Frontal cortex (tissue), 2 donors: ENCODE data around the genes MRI1, C19orf53, C19orf67 and ASF1B.

DNA sequence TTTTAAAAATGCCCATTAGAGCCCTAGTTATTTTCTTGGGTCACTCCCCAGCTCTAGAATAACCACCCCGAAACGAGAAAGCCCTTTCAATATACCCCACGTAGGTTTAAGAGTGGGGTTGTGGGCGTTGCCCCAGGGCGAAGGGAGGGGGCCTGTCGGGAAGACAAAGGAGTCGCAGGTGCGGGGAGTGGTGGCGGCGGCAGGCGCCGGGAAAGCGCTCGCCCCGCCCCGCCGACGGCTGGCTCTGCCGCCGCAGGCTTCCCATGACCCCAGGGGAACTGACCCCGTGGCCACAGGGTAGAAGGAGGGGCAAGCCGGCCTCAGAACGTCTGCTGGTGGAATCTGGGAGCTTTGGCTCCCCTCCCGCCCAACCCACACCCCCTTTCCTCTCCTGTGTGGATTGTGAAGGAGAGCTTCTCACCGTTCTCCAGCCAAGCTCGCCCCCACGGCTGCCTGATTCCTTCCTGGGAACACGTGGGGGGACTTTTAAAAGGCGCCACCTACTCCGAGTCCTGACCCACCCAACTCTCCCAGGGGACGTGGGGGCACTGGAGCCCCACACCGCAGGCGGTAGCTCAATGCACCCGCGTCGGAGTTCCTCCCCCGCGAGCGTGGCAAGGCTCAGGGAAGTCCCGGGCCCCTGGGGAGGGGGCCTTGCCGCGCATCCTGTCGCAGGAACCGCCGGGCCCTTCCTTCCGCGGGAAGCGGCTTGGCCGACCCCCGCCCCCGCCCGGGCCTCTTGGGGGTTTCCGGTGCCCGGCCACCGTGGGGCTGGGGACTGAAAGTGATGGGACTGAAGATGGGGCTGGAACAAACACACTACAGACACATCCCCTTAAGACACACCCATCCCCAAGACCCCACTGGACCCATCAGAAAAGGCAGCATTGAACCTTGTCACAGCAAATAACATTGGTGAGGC lies 5.5 kb downstream of the IER2 start:
- RAMPAGE, long total RNA: no peak

DNA sequence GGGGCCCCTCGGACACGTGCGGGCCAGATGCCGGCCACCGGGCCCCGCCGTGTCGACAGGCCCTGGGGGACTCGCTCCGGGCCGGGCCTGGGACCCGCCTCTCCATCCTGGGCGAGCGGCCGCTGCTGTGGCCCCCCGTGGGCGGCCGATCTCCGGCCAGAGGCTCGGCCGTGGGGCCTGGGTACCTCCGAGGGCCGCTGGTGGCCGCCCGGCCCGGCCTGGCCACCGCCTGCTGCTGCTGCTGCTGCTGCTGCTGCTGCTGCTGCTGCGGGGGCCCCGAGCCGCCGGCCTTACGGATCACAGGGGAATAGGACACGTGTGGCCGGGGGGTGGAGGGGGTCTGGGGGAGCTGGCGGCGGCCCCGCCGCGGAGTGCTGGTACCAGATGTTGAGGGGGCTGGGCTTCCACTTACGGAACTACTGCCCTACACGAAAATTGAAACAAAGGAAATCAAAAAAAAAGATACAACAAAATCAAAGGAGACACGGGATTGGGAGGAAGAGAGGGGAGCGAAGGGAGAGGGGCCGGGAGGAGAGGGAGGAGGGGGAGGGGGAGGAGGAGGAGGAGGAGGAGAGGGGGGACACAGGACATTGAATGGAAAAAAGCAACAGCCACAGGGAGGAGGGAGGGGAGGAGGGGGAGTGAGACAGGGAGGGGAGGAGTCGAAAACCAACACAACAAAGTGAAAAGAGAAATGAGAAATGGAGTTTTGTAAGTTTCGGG lies 57.6 kb downstream of the IER2 start:
- RAMPAGE, long total RNA: no peak

DNA sequence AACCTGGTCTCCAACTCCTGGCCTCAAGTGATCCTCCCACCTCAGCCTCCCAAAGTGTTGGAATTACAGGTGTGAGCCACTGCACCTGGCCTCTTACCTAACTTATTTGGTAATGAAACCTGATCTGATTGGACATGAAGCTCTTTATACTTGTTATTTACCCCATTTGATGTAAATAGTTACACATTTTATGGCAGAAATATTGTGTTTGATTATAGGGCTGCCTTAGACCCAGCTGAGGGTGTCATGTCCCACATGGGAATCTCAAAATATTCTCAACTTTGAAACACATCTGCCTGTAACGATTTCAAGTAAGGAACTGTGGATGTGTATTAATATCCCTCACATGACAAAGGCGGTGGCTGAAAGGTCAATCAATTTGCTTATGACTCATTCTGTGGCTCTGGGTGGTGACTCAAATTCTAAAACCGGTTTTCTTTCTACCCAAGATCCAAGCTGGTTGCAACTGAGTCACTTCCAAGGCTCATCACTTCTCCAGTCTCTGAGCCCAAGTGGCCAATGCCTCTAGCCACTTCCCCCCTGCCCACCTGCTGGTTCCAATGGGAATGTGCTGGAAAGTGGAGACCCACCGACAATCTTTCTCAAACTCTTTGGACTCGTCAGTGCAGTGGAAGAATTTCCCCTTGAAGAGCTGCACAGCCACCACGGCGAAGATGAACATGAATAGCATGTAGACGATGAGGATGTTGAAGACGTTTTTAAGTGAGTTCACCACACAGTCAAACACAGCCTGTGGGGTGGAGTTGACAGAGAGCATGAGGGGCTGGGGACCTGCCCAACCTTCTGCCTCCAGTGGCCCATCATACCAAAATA lies 110.9 kb downstream of the IER2 start:
- RAMPAGE, long total RNA: no peak

DNA sequence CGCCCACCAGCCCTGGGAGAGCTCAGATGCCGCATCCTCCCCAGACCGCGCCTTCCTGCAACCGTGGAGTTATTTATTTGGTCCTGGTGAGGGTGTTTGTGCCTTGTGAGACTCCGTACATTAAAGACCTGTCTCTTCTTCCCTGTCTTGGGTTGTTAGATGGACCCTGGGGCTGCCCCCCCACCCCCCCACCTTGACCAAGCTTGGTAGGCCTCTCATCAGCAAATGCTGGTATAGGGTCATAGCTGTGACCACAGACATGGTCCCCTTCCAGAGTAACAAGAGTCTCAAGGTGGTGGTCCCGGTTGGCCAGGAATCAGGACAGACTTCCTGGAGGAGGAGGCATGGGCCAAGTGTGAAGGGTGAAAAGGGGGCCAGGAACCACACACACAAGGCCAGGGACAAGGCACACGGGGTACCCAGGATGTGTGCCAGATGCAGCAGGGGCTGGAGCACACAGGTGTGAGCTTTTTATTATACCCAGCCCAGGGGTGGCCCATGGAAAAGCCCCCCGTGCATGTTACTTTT lies 1.1 kb upstream of the MRI1 start:
- RAMPAGE, long total RNA: no peak

- RAMPAGE, long total RNA: no peak
Measured at GRCh38 chr19:13764038-13765310, at the start of gene MRI1. Gene MRI1 (plus strand): TSS chr19:13764522.

DNA sequence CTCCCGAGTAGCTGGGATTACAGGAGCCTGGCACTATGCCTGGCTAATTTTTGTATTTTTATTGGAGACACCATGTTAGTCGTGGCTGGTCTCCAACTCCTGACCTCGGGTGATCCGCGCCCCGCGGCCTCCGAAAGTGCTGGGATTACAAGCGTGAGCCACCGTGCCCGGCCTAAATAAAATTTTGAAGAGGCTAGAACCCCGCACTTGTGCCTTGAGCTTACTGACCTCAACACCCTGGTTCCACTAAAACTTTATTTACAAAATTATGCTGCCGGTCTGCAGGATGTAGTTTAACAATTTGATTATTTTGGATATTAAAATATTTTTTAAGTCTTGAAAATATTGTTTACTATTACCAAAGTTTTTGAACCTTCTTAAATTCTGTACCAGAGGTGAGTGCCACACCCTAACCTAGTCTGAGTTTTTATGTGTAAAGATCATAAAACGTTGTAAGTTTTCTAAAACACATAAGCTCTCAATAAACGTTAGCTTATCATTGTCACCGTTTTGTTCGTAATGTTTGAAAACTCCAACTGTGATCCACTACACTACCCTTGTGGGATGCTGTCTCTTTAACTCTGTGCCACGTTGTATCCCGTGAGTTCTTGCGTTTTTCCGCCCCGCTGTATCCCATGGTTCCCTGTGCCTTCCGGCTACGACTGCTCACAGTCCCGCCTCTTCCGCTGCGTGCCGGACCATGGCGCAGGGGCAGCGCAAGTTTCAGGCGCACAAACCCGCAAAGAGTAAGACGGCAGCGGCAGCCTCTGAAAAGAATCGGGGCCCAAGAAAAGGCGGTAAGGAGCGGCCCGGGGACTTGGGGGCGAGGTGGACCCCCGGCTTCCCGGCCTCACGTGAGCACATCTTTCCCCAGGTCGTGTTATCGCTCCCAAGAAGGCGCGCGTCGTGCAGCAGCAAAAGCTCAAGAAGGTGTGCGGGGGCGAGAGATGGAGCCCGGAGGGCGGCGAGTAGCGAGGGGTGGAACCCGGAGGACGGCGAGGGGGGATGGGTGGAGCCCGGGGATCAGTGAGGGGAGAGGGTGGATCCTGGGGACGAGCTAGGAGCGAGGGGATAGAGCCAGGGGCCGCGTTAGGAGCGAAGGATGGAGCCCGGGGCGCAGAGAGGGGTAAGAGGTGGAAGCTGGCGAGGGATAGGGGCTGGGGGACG lies at the start of gene C19orf53:
C19orf53 (plus strand) TSS at position 679 of the 1,167 bp plus-strand sequence.
- RAMPAGE, long total RNA: start-site peak on the plus strand centred at position 702 of the sequence, 51 bp wide, 1,851 and 1,844 reads in 2 replicates

- RAMPAGE, long total RNA: no peak
Measured at GRCh38 chr19:13778094-13778544, 3.9 kb downstream of the C19orf53 start.

- RAMPAGE, long total RNA: no peak
Measured at GRCh38 chr19:13794332-13794852, 851 bp upstream of the ZSWIM4 start.

DNA sequence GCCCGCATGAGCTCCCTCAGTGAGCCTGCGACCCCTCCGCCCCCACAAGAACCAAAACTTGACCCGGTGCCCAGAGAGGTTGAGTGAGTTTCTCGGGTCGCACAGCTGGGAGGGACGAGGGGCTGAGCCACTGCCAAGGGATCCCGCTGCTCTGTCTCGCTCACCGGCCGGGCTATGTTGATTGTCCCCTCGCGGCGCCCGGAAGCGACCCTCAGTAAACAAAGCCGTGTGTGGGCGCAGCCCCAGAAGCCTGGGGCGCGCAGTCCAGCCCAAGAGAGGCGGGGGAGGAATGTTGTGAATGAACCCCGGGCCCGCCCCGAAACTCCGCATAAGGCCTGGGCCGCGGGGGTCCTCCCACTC lies 410 bp upstream of the ZSWIM4 start:
- RAMPAGE, long total RNA: no peak

DNA sequence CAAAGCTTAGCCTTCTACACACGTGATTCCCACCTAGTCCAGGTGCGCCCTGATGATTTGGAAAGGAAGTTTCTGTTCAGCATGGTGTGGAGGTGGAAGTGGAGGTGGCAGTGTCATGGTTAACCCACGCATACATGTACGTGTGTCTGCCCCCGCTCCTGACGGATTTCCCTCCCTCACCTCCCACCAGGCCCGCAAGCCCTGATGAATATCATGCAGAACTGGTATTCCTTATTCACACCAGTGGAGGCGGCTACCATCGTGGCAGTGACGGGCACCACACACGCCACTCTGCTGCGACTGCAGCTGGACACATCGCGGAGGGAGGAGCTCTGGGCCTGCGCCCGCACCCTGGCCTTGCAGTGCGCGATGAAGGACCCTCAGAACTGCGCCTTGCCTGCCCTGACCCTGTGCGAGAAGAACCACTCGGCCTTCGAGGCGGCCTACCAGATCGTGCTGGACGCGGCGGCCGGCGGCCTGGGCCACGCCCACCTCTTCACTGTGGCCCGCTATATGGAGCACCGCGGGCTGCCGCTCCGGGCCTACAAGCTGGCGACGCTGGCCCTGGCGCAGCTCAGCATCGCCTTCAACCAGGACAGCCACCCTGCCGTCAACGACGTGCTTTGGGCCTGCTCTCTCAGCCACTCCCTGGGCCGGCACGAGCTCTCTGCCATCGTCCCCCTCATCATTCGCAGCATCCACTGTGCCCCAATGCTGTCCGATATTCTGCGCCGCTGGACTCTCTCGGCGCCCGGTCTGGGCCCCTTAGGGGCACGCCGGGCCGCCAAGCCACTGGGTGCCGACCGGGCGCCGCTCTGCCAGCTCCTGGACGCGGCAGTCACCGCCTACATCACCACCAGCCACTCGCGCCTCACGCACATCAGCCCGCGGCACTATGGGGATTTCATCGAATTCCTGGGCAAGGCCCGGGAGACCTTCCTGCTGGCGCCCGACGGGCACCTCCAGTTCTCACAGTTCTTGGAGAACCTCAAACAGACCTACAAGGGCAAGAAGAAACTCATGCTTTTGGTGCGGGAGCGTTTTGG lies 35.1 kb downstream of the ZSWIM4 start:
- RAMPAGE, long total RNA: no peak

GRCh38 chr19:13848758-13849815 lies 27.8 kb upstream of the NANOS3 start:
- RAMPAGE, long total RNA: no peak

DNA sequence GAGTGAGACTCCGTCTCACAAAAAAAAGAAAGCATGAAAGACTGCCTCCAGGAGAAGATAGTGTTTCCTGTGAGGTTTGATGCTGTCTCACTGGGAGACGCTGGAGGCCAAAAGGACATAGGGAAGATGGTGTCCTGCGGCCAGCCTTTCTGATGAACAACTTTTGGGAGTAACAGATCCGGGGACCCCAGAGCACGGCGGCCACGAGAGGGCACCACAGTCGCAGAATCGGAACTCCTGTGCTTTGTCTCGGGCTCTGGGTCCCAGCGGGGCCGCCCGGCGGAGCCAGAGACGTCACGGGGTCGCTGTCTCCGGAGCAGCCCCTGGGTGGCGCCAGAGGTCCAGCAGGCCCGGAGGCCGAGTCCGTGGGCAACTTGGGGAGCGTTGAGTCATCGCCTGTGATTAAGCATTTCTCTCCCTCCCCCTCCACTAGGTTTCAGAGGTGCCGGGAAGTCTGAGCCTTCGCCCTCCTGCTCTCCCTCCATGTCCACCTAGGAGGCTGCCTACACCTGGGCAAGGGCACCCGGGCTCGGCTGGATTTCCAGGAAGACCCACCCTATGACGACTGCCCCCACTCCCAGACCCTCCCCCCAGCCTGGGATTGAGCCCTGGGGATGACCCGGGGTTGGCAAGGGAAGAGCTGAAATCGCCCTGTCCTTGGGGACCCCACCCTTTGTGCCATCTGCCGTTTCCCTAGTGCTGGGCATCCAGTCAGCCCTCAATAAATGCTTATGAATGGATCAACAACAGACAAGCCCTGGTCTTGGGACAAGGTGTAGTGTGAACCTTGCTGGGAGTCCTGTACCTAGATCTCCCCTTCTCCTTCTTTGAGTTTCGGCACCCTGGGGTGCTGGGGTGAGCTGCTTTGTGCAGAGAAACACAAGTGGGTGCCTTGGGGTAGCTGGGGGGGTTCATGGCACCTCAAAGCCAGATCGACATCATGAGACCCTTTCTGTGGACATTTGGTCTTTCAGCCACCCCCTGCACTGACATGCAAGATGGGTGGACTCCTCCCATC lies 3.4 kb downstream of the NANOS3 start:
- RAMPAGE, long total RNA: no peak

DNA sequence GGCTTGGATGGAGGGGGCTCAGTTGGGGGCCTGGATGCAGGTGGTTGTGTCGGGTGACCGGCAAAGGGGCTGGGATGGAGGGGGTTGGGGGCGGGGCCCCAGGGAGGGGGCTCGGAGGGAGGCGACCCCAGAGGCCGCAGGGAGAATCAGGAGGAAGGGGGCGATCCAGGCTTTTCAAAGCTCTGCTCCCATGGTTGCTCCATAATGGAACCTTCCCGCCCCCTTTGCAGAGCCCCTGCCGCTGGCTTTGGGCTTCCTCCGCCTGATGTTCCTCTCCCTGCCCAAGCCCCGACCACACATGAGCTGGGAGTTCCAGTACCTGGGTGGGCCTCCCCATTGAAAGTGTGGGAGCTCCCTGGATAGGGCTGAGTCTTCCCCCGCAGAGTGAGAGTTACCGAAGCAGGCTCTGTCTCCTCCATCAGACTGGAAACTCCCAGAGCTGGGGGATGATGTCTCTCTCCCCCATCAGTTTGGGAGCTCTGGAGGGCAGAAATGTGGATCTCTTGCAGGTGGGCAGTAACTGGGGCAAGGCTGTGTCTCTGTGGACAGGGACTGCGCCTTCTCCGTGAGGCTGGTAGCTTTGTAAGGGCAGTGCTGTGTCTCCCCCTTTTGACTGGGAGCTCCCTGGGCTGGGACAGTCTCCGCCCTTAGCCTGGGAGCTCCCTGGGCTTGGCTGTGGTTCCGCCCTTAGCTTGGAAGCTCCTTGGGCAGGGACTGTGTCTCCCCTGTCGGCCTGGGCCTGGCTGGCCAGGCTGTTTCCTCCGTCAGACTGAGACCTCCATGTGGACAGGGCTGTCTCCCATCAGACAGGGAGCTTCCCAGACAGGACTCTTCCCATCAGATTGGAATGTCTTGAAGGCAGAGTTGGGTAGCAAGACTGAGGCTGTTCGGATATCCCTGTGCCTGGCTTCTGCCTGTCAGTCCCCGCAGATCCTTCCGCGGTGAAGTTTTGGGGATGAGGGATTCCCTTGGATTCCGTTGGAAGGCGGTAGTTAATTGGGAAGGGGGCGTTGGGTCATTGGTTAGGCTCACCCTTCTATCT lies 812 bp downstream of the DCAF15 start:
- RAMPAGE, long total RNA: no peak

- RAMPAGE, long total RNA: no peak
Measured at GRCh38 chr19:14072868-14073261, 279 bp downstream of the MISP3 start.

DNA sequence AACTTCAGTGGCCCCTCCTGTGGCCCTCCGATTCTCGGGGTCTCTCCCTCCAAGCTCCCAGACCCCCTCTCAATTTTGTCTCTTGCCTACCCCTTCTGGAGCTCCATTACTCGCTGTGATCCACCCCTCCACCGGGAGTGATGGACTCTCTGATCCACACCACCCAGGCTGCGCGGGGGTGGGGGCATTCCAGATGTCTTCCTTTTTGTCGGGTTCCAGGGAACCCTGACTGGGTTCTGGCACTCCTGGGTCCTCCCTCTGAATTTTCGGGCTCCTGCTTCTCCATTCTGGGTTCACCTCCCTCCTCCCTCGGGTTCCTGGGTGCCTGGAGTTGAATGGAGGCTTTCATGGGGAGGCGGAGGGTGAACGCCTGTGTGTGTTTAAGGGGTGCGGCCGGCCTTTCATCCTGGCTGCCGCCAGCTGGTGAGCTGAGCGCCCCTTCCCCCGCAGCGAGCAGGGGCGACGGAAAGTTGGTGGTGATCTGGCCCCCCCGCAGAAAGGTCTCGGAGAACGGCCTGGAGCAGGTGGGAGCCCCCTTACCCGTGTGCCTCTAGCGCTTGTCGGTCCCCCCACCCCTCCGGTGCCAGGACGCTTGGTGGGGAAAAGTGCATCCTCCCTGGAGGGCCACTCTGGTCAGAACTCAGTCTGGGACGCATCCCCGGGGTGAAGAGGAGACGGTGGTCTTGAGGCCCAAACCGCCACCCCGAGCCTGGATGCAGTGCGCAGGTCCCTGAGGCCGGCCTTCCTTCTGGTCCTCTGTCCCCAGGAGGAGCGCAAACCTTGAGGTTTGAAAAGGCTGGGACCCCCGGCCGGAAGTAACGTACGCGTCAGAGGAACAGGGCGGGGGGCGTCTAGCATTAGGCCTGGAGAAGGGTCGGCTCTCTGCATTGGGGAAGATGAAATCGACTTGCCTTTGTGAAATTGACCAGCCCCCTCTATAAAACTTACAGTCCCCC lies 1.6 kb downstream of the MISP3 start:
- RAMPAGE, long total RNA: no peak

DNA sequence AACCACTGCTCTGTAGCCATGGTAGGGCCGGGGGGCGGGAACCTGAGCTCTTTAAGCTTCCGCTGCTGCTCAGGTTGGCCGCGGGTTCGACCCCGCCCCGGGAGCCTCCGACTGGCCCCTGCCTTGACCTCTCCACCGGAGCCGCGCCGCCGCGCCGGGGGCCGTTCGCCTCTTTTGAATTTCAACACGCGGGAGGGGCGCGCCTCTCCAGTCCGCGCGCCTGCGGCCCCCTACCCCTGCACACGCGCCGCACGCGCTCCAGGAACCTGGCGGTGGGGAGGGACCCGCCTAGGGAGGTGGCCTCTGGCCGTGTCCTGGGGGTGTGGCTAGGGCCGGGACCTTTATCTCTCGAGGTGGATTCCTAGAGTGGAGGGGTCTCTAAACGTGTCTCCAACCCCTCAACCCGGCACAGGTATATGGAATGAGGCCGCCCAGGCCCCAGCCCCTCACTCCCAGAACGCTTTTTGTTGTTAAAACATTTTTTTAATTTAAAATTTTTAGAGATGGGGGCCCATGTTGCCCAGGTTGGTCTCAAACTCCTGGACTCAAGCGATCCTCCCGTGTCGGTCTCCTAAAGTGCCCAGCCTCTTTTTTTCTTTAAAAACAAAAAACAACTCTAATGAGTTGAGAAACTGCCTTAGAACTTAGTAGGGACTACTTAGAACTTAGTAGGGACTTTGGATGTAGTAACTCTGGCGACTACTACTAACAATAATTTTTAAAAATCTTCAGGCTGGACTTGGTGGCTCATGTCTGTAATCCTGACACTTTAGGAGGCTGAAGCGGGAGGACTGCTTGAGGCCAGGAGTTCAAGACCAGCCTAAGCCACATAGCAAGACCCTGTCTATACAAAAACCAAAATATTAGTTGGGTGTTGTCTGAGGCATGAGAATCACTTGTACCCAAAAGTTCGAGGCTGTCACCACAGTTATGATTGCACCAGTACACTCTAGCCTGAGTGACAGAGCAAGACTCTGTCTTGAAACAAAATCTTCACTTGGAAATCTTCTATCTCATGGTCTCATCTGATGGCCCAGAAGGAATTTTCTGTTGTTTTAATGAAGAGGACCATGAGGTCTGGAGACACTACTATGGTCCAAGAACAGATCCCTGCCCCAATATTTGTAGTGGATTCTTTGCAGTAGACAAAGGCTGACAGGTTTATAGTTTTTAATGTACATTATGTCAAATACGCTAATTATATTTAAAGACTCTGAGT lies at the start of gene C19orf67:
C19orf67 (minus strand) TSS at position 176 of the 1,219 bp plus-strand sequence.
- RAMPAGE, long total RNA: no peak

- RAMPAGE, long total RNA: no peak
Measured at GRCh38 chr19:14089726-14090612, 4.4 kb upstream of the C19orf67 start.

DNA sequence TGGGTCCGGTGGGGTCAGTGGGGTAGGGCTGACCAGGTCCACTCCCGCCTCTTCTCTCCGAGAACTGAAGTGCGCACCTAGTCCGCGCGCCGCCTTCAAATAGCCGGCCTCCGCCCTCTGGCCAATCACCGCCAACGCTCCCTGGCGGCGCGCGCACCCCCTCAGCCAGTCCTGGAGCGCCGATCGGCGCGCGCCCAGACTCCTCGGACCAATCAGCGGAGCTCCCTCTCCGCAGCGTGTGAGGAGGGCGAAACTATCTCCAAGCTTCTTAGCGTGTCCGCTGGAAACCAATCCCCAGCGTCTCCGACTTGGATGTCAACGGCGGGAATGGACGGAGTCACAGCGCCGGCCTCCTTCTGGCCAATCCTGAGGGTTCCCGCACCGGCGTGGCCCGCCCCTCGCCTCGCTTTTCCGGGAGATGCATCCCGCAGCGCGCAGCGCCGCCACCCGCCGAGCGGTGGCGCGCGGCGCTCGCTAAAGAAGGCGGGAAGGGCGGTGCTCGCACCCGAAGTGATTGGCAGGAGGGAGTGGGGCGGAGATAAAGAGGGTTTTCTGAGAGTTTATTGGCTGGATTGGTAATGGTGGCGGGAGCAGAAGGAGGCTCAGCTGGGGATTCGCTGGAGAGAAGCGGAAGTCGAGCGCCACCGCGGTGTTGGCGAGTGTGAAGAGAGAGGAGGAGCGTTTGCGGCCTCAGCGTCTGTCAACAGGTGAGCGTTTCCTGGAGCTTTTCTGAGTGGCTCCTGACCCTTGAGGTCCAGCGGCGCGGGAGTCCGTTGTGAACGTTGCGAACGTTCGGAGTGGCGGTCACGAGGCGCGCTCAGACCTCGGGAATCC lies at the start of gene ASF1B:
ASF1B (minus strand) TSS at position 73 of the 834 bp plus-strand sequence.
- RAMPAGE, long total RNA: no peak

DNA sequence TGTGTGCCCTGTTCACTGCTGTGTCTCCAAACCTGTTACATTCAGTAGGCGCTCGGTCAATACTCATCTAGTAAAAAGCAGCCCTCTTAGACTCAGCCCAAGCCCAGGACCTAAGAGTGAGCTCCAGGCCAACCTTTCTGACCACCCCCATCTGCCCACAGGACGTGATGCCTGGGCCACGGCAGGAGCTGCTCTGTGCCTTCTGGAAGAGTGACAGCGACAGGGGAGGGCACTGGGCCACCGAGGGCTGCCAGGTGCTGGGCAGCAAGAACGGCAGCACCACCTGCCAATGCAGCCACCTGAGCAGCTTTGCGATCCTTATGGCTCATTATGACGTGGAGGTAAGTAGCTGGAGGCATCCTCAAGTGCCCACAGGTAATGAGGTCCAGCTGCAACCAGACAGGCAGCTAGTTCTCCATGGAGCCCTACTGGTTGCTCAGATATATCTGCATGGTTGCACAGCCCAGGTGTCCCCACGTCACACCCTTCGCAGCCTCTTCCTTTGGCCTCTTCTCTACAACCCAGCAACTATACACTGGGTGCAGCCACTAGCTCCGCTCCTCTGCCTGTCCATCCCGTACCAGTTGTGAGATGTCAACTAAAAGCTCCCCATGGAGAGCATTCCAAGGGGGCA lies 14.8 kb downstream of the DDX39A start:
- RAMPAGE, long total RNA: no peak

GRCh38 chr19:14412519-14413286 lies 6.4 kb downstream of the DDX39A start:
- RAMPAGE, long total RNA: no peak